ENCODE measurements around a stretch of chr4.

GRCh38 chr4:148052463-148053071 is 320.7 kb downstream of the ARHGAP10 start:
- PRO-cap, 2 experiments = peak in 2 of 2 experiments; most common plus-strand start chr4:148052762 (in 1); most common minus-strand start chr4:148052609 (in 1)

DNA sequence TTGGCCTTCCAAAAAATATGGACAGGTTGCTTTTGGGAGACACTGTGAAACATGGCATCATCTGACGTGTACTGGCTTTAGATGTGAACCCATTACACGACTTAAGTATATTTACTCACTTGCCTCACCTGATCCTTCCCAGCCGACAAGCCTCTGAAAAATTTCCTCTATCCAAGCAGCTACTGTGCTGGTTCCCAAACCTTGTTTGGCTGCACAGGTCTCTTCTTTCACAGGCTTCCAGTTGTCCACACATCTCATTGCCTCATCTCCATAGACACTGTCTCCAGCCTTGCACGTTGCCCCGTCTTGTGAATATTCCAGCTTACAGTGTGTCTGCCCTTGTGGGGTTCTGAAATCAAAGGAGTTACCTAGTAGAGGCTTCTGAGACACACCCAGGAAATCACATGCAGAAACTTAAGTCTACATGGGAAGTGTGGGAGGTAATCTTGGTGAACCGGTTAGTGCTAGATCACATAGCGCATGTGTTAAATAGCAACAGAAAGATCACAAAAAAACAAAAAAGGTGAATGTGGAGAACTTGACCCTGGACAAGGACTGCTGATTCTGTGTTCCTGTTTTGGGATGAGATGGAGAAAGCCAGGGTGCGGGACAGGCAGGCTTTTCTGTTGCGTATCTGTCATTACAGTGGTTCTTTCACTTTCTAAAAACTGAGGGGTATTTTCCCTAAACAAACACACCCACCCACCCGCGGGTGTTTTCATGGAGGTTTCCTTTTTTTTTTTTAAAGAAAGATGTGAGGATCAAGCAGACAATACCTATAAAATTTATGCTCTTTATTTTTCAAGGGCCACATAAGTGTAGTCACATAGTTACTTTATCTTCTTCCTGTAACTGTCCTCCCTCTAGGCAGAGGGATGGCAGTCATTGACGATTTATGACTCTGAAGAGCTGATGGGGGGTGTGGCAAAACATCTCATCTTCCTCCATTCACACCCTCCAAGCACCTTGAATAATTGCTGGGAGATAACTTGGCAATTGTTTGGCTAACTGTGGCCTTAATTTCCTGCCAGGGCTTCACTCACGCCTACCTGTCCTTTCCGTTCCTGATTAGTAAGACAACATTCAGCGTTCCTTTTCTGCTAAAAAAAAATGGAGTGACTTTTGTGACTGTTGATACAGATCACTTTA is 328.9 kb downstream of the ARHGAP10 start:
- PRO-cap, 2 experiments = peak in 2 of 2 experiments; most common plus-strand start position 417 of the sequence (in 1); most common minus-strand start position 343 of the sequence (in 2)

DNA sequence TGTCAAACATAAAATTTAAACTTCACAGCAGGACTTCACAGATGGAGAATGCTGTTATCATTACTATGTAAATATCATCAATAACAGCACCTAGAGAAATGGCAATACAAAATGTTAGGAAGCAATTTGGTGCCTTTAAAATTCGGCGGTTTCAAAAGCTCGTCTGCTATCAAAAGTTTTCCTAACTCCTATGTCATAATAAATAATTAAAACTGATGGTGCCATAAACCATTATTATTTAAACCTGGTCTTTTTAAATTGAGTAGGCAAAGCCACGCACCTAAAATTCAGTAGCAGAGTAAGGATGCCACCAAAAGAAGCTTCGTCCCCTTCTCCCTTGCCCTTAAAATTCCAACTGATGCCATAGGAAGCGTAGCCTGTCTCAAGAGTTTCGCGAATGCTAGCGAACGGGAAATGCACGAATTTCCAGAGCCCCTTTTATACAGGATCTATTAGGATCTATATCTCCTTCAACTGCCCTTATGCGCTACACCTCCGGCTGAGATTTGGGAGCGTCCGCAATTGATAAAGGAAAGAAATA is 858 bp downstream of the NR3C2 start:
- PRO-cap, 2 experiments = no peak in any of the 2 experiments

DNA sequence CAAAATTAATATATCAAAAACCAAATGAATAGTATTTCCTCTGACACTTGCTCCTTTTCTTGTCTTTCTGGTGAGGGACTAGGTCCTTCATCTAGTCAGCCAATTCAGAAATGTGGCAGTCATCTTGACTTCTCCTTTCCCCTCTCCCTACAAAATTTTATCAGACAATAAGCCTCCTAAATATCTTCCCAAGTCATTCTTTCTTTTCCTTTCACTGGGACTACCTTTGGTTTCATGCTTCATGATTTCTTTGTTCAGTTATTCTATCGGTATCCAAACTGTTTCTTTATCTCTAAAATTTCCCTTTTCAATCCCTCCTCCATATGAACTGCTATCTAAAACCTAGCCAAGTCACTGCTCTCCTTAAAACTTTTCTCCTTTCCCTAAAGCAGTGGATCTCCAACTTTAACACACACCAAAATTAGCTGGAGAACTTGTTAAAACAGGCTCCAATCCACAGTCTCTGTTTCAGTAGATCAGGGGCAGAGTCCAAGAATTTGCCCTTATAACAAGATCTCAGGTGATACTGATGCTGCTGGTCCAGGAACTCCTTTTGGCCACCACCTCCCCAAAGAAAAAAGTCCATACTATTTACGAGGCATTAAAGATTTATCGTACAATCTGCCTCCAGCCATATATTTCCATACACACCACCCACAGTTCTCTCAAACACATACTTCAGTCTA is 219.7 kb upstream of the MAB21L2 start:
- PRO-cap, 2 experiments = no peak in any of the 2 experiments

- PRO-cap, 2 experiments = no peak in any of the 2 experiments
These were observed 177.4 kb downstream of the MAB21L2 start for GRCh38 chr4:150759230-150759848.

DNA sequence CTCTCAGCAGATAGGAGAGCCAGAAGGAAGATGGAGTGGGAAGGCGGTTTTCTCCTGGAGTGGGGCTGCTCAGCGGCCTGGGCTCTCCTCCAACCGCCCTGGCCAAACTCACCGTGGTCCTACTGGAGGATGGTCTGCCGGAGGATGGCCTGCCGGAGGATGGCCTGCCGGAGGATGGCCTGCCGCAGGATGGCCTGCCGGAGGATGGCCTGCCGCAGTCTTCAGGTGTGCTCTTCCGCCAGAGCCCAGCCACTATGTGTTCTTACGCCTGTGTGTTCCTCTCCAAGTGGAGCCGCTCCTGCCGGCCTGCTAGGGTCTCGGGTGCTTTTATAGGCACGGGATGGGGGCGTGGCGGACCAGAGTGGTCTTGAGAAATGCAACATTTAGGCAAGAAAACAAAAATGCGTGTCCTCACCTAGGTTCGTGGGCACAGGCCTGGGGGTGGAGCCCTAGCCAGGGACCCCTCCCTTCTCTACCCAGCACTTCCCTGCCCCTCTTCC is 34.2 kb upstream of the LRBA start:
- PRO-cap, 2 experiments = no peak in any of the 2 experiments

DNA sequence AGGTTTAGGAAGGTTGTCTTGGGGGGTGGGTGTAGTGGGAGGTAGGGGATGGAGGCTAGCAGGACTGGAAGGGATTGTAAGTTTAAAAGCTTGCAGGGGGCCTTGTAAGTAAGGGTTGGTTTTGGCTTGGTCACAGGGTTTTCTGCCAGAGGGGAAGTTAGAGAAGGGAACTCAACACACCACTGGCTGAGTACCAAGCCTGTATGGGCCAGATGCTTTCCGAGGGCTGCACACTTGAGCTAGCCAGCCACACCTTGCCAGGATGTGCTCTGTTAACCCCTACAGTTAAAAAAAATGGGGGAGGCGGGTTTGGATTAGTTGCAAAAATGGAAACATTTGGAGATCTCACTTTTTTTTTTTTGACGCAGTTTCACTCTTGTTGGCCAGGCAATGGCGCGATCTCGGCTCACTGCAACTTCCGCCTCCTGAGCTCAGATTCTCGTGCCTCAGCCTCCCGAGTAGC is 1.2 kb upstream of the RPS3A start:
- PRO-cap, 2 experiments = no peak in any of the 2 experiments

DNA sequence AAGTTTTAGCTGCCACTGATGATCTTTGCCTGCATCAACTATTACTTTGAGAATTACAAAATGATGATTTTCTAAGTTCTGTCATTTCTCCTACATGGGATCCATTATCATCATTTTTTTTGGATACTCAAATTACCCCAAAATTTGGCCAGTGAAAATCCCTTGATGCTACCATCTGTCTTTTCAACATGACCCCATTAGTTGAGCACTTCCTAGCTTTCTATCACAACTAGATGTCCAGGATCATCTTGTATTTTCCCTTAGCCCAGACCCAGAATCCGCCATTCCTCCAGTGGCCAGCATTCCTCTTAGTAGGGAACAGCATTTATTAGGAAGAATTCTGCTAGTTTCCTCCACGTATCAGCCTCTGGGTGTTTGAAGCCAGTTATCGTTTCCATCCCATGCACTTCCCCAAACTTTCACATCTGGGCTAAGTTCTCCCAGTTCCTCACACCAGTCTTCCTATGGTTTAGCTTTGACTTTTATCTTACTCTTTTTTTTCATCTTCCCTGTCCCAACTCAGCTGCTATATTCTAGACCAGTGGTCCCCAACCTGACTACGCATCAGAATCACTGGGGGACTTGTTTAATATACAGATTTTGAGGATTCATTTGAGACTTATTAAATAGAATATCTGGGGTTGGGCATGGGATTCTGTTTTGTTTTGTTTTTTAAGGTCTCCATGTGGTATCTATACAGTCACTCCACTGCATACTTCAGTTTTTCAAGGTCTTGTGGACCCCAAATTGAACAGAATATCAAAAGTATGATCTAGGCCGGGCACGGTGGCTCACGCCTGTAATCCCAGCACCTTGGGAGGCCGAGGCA is 53.5 kb upstream of the PRSS48 start:
- PRO-cap, 2 experiments = no peak in any of the 2 experiments

DNA sequence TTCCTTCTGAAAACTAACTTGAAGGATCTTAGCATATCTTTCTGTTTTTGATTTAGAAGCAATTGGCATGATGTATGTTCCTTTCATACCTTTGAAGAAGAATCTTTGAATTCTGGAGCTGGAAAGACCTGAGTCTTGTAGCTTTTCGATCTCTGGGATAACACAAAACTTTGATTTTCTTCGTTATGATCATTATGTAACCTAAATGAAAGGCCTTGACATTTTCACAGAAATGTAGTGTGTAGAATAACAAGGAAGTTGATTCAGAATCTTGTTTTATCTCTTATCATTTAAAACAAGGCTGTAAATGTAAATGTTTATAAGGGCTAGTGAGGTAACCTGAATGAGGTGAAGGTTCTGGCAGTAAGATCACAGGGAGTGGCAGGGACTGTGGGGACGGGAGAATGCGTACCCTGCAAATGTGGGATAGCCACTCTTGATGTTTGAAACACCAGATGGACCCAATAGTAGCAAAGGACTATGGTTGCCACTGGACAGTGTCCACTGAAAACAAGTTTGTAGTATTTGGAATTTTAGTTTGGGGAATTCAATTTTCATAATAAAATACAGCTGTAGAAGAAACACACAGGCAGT is 155.2 kb downstream of the FHIP1A start:
- PRO-cap, 2 experiments = no peak in any of the 2 experiments

GRCh38 chr4:151649325-151650358 is 111.2 kb downstream of the GATB start:
- PRO-cap, 2 experiments = no peak in any of the 2 experiments

- PRO-cap, 2 experiments = no peak in any of the 2 experiments
These were observed 38.3 kb upstream of the GATB start for GRCh38 chr4:151799116-151799475.

- PRO-cap, 2 experiments = no peak in any of the 2 experiments
These were observed 230.8 kb upstream of the GATB start for GRCh38 chr4:151991335-151992181.

GRCh38 chr4:152100269-152101384 is 339.8 kb upstream of the GATB start:
- PRO-cap, 2 experiments = peak in 2 of 2 experiments; most common plus-strand start chr4:152100802 (in 2); most common minus-strand start chr4:152100822 (in 2)

- PRO-cap, 2 experiments = no peak in any of the 2 experiments
These were observed 278.1 kb downstream of the FBXW7 start for GRCh38 chr4:152257747-152258200.

GRCh38 chr4:152382213-152382834 is 153.6 kb downstream of the FBXW7 start:
- PRO-cap, 2 experiments = peak in 1 of 2 experiments; most common plus-strand start chr4:152382334 (in 1)

GRCh38 chr4:152507203-152507402 is 28.8 kb downstream of the FBXW7 start:
- PRO-cap, 2 experiments = no peak in any of the 2 experiments

GRCh38 chr4:152554184-152554802 is 18.4 kb upstream of the FBXW7 start:
- PRO-cap, 2 experiments = peak in 2 of 2 experiments; most common plus-strand start chr4:152554392 (in 2); most common minus-strand start chr4:152554263 (in 2)

DNA sequence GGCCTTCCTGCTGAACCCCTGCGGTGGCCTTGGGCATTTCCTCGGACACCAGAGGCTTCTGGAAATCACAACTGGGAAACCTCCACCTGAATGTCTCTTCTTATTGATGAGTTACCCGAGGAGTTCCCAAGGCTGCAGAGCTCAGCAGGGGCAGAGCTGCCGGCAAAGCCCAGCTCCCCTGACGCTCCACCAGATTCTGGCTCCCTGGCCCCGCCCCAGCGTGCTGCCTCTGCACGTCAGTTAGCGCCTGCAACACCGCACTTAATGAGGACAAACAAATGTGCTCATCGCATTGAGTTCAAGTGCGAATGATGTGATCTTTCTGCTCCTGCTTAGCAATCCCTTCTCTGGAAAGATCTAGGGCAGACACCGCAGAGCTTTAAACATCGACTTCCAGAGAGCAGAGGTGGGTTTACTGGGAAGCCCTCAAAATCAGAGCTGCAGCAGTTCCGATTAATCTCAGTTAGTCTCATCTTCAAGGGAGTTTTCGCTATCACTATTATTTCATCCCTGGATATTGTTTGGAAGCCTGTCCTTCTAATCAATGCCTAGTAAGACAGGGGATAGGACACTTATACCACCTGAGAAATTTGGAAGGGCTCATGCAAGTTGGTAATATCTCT is 55.5 kb upstream of the FBXW7 start:
- PRO-cap, 2 experiments = peak in 1 of 2 experiments; most common plus-strand start position 290 of the sequence (in 1); most common minus-strand start position 198 of the sequence (in 1)

DNA sequence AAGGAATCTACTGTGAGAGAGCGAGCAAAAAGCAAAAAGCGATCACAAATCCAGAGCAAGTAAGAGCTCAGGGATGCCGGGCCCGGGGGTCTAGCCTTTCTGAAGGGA is 412 bp downstream of the TIGD4 start:
- PRO-cap, 2 experiments = no peak in any of the 2 experiments

DNA sequence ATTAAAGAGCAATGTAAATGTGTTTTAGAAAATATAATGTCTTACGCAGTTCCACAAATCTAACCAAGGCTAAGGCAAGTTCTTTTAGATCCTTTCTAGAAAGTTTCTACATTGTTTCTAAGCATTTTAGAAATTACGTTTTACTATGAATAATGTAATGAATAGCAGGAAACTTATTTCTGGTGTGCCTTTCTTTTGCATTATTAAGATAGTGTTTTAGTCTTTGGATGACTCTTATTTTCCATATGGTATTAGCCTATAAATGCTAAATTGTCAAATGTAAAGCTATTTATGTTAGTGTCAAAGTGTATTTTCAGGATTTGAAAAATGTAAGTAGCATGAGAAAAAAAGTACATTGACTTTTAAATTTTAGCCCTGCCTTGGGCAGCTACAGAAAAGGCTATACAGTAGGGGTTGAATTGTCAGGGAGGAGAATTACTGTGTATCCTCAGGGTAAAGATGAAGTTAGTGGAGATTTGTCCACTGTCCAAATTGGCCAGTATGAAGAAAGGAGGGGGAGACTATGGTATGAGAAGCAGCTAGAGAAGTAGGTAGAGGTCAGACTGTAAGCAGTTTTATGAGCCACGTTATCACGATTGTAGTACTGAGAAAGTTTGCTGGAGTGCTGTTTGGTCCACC is 23.0 kb downstream of the ARFIP1 start:
- PRO-cap, 2 experiments = no peak in any of the 2 experiments

All from helper T cell (primary cell).